PC-3 (cell line): ENCODE measurements around a stretch of chr20.

DNA sequence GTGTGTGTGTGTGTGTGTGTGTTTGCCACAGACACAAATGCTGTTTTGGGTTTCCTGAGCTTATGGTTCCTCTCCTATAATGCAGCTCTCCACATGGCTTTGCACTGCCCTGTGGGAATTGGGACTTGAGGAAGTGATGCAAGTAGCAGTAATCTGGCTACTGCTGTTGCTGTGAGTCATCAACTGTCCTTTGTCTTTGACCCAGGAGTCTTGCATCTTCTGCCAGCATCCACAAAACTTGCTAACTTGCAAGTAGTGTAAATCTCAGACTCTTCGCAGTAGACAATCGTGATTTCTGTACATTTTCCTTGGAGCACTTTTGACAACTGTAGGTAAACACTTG is 10.8 kb upstream of the KCNG1 start:
- RAMPAGE, long total RNA: no peak

DNA sequence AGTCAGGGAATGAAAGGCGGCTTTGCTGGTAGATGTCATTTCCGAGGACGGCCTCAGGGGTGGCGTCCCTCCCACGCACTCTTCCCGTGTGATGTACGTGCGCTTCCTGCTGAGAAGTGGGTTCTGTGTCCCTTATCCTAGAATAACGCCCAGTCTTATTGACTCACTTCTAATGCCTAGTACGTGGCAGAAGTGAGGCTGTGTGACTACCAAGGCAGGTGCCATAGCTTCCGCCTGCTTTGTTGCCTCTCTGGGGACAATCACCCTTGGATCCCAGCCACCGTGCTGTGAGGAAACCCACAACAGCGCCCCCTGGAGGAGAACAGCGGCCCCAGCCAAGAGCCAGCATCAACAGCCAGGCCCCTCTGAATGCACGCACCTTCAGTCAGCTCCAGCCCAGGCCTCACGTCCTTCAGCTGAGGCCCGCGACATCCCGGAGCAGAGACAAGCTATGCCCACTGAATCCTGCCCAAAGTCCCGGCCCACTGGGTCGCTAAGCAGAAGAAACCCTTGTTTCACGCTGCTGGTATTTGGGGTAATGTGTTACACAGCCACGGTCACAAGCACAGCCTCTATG is 224.3 kb downstream of the NFATC2 start:
- RAMPAGE, long total RNA: no peak

GRCh38 chr20:51388678-51389660 is 153.6 kb downstream of the NFATC2 start:
- RAMPAGE, long total RNA: no peak

- RAMPAGE, long total RNA: no peak
Measured at GRCh38 chr20:51428334-51428686, 114.2 kb downstream of the NFATC2 start.

GRCh38 chr20:51431071-51431907 is 111.2 kb downstream of the NFATC2 start:
- RAMPAGE, long total RNA: no peak

DNA sequence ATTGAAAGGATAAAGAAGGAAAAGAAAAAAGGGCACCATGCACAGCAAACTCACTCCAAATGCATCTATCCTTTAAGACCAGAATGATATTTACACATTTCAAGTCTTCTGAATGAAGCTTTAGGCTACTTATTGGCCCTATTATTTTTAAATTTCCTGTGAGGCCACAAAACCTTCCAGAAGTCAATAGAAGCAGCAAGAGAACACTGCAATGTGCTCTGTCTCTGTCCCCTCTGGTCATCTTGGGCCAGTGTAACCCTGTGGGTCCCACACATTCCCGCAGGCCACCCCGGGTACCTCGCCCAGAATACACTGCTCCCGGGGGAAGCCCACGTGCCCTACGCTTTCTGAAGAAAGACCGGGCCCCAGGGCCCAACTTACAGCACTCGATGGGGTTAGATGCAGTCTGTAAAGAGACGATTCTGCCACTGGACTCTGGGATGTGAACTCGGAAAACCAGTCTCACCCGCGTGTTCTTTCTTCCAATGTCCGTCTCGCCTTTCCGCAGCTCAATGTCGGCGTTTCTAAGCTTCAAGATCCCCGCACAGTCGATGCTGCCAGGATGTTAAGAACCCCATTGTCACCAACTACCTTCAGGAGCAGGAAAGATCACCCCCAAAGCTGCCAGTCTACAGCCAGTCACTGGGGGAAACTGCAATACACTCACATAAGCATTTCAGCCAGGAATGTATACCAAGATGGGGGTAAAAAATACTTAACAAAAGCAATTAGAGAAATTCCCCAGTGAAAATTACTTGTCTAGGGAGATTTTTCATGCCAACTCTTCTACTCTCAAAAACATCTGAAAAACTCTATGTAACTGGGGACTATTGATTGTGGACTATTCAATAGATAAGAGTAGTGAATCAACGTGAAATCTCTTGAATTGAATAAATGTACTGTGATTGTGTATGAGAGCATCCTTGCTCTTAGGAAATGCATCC is 68.6 kb downstream of the NFATC2 start:
- RAMPAGE, long total RNA: no peak

DNA sequence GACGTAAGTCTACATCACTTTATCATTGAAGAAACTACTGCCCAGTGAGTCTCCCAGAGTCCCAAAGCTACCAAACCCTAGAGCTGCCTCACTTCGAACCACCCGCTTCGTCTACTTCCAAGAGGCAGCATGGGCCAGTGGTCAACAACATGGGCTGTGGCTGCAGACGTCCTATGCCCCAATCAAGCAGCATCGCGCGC is 35.0 kb downstream of the NFATC2 start:
- RAMPAGE, long total RNA: no peak

GRCh38 chr20:51540920-51541927 is 1.3 kb downstream of the NFATC2 start:
- RAMPAGE, long total RNA: no peak

DNA sequence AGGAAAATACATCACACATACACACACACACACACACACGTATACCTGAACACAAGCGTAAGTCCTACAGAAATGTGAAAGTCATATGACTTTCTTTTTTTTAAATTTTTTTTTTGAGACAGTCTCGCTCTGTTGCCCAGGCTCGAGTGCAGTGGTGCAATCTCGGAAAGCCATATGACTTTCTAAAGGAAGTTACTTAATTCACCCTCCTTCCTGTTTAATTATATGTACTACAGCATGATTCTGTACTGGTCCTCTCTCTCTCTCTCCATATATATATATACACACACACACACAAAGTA is 108.3 kb upstream of the NFATC2 start:
- RAMPAGE, long total RNA: no peak

DNA sequence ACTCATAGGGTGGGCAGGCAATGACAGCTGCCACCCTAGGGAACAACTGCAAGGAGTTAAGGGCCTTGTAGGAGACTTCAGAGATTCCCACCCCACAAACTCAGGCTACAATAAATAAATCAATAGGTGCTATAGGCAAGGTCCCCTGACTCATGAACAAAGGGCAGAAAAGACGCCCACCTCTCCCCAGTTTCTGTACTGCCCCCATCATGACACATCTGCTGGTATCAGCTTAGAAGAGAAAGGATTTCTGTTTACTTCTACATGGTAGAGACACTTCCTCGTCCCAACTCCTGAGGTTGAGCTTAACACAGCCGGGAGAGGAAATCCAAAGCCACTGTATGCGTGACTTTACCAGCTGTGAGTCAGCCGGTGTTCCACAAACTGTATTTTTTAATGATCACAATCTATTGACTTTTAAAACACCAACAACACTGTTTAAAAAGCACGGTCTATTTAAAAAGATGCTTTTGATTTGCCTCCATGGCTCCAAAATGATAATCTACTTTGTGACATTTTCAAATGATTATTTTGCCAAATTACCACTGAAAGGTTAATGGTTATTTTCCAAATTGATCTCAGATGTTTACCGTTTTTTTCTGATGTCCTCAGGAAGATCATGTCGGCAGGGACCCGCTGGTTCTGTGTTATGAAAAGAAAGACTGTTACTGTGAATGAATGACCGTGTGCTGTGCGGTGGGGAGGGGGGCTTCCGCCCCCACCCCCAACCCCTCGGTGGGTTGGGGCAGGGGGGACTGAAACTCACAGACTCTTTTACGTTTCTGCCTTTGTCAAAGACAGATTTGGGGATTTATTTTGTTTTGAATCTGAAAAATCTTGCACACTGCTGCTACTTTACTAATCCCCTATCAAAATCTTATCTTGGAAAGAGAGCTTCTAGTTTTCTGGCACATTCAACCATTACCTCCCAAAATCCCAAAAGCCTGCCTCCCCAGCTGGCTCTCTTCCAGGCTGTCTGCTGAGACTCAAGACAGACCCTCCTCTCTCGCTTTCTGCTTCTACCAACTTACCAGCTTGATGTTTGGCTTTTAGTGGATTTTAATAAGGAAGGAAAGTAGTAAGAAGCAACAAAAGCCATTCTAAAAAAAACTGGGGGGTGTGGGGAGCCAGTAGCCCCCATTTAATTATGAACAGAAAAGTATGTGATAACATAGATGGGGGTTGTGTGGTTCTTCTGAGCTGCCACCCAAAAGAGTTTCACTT is 72.3 kb downstream of the ATP9A start:
- RAMPAGE, long total RNA: no peak

GRCh38 chr20:51751979-51752888 is 16.0 kb downstream of the ATP9A start:
- RAMPAGE, long total RNA: no peak

DNA sequence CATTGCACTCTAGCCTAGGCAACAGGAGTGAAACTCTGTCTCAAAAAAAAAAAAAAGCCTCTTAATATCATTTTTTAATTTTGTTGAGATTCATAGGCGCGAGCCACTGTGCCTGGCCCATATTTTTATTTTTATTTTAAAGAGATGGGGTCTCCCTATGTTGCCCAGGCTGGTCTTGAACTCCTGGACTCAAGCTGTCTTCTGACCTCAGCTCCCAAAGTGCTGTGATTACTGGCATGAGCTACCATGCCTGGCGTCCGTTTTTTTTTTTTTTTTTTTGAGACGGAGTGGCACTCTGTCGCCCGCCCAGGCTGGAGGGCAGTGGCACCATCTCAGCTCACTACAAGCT is 190.5 kb downstream of the ZFP64 start:
- RAMPAGE, long total RNA: no peak

DNA sequence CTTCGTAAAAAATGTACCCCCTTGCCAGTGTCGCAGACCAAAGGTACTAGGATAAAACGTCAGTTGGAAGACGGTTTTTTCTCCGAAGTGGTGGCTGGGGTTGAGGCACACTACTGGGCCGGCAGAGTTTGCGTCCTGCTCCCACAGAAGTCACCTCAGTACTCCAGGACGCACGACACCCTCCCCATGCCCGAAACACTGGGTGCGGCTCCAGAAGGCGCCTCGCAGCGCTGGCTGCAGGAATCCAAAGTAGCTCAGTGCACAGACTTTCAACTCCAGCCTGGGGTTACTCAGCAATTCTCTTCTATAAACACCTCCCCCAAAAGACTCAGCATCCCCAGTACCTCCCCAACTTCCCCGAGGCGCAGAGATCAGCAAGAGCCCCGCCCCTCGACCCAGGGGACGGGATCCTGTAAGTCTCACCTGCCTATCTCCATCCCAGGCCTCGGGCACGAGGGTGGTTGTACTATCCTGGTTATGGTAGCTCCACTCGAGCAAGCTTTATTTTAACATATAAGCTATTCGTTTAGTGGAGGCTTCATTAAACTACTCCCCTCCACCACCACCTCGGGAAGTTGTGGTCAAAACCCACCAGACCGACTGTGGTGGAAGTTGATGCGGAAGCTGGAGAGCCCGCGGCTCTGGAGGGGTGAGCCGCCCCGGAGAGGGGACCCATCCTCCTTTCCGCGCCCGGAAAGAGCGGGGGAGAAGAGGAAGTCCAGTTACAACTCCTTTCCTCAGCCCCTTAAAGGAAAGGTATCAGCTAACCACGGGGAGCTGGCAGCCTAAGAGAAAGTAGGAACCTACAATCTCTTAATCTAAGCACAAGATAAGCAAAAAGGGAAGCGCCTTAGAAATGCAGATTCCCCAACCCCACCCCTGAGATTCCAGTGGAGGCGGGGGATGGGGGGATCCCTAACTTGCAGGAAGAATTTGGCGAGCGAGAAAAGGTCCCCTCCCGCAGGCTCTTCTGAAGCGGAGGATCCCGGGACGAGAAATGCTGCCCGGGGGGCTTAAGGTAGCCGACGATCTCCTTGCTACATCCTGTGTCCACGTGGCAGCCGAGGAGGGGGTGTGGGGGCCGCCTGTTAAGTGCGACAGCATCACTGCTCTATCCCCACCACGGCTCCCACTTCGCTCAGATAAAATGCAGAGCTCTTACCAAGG is 87.8 kb downstream of the ZFP64 start:
- RAMPAGE, long total RNA: no peak

DNA sequence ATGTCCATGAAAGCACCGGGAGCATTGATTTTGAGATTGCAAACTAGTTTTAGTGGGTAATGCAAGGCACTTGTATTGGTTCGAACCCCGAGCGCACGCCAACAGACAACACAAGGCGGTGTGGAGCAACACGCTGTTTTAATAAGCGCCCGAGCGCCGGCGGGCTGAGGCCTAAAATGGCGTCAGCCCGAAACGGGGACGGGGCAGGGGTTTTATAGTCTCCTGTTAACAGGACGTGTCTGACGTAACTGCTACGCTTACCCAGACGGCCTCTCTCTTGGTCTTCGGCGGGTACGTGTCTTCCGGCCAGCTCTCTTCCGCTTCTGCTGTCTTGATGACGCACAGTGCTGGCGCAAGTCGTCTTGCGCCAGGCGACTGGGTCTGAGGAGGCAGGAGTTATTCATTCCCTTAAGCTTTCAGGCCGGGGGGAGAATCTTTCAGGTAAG is 18.7 kb upstream of the ZFP64 start:
- RAMPAGE, long total RNA: no peak

DNA sequence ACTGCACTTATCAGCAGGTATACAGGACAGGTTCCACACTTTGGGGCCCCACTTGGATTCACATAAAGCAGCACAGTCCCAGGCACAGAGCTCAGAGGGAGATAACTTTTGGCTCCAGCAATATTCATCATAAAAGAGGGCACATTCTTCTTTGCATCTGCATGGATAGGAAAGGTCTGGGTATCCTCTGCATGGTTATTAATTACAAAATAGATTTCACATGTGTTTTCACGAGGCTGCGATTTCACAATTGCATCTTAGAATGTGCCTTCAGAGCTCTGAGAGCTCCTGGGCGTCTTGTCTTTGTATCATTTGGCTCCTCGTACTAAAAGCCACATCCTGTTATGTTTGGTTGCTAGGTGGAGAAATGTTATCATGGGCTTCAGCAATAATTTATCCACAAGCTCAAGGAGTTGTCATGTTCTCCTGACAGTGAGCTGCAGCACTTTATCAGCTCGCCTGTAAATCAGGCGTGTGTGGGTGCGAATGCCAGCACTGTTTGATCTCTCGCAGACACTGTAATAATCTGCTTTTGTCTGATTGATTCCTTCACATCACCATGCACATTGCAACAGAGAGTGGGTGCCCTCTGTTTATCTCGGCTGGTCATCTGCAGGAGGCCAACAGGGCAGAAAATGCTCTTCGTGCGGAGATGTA is 218.5 kb upstream of the ZFP64 start:
- RAMPAGE, long total RNA: no peak

DNA sequence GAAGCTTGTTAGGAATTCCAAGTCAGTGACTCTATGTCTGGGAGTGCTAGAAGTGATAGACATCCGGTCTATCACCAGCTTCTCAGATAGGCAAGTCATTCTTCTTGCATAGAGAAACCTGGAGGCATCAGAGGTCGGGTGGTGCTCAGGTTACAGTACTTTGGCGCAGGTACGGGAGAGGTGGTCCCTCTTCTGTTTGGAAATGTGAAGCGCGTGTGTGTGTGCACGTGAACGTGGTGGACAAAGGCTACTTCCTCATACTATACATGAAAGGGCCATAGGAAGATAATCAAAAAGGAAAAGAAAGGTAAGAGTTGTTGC is 299.2 kb upstream of the ZFP64 start:
- RAMPAGE, long total RNA: no peak

DNA sequence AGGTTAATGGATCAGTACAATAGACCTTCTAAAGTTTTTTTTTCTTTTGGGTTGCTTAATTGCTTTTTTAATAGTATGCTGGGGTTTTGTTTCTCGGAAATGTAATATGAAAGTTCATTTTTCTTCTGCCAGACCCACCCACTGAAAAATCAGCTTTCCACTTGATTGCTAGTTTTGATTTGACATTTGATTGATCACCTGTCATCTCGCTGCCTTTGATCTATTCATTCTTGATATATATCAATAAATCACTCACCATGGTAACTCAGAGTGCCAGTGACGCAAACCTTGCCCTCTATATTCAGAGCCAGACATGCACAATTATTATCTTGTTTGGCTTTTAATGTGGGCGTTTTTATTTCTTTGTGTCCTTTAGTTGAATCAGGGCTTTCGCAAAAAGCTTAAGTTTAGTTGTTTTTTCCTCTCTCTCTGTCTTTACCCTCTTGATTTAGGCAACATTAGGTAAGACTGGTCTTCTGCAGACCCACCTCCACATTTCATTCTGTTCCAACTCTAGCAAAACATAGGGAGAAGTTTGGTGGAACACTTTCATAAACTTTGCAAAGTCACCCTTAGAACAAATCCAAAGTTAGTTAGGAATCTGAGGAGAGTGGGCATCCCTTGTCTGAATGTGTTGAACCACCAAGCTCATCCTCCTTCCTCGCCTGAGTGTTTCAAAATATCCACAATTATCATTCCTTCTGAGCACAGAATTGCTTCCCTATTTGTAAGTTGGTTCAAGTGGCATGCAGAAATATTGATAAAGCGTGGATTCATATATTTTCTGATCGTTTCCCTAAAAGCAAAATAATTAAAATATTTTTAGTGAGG is 2.2 kb downstream of the TSHZ2 start:
- RAMPAGE, long total RNA: no peak

DNA sequence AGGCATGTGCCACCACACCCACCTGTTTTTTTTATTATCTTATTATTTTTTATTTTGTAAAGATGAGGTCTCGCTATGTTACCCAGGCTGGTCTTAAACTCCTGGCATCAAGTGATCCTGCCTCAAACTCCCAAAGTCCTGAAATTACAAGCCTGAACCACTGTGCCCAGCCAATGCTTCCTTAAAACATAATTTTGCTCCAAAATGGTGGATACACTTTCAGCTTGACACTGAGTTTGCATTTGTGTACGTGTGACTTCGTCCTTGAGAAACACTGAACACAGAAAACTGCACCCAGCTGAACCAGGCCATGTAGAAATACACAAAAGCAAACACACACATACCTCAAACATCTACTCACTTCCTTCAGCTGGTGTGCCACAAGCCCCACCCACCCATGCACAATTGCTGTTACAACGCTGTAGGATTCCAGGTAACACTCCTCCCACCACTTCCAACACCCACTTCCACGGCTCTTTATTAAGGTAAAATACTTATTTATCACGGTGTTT is 109.1 kb downstream of the TSHZ2 start:
- RAMPAGE, long total RNA: no peak

GRCh38 chr20:53162112-53162863 is 190.1 kb downstream of the TSHZ2 start:
- RAMPAGE, long total RNA: no peak

DNA sequence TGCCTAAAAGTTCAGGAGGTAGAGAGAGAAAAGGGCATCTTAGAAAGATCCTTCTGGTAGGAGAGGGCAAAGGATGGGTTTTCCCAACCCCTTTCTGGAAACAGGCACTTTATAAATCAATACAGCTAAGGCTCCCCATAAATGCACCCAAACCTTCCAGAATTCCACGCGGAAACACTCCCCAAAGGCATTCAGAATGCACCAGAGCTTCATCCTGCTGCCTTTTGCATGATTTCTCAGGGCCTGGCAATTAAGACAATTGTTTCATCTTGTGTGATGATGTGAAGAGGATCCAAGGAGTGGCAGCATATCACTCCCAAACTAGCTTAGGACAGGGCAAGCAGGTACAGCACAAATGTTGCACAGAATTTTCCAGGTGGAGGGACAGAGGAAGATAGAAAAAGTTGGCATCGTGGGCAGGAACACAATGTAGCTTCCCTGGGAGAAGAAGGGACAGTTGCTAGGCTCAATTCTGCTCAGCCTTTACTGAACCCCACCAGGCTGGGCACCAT is 275.4 kb downstream of the ZNF217 start:
- RAMPAGE, long total RNA: no peak